Karpas-422 (cell line): ENCODE data around the gene SCNN1G.

GRCh38 chr16:21263640-21264275, 14.3 kb downstream of the CRYM start:
- PRO-cap: no peak
- RAMPAGE, long total RNA: no peak

- PRO-cap: no peak
- RAMPAGE, long total RNA: no peak
Observed at GRCh38 chr16:21283275-21284228, 5.5 kb upstream of the CRYM start.

DNA sequence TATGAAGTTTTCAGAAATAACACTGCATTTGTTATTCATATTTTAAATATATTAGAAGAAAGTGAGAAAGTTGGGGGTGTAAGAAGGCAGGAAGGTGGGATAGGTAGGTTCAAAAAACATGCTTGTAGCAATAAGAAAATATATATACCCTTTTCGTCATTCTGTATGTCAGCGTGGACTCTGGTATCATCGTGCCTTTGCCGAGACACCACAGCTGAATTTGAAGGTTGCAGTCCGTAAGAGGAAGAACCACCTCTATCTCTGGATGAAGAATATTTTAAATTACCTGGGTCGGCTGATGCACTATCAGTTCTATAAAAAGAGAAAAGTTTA, 115.2 kb upstream of the METTL9 start:
- PRO-cap: no peak
- RAMPAGE, long total RNA: no peak

DNA sequence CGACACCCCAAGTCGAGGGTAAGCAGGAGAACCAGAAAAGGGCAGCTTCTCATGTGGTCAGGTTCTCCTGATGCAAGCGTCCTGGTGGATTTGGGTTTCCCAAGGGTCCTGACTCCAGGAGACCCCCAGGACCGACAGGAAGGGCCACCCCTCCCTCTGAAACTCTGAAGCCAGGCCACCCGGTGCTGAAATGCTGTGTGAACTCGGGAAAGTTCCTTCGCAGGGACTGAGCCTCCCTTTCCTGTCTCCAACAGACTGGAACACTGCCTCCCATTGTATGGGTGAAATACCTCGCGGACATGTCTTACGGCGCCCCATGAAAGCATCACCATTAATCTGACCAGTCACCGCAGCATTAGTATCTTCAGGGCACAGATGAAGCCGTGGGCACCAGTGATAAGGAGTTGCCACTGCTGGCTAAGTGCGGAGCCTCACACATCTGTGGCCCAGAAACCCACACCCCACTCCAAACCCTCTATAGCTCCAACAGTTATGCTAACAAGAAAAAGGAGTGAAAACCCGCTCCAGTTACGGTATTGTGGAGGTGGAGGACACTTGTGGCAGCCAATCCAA, 90.3 kb upstream of the METTL9 start:
- PRO-cap: no peak
- RAMPAGE, long total RNA: no peak

DNA sequence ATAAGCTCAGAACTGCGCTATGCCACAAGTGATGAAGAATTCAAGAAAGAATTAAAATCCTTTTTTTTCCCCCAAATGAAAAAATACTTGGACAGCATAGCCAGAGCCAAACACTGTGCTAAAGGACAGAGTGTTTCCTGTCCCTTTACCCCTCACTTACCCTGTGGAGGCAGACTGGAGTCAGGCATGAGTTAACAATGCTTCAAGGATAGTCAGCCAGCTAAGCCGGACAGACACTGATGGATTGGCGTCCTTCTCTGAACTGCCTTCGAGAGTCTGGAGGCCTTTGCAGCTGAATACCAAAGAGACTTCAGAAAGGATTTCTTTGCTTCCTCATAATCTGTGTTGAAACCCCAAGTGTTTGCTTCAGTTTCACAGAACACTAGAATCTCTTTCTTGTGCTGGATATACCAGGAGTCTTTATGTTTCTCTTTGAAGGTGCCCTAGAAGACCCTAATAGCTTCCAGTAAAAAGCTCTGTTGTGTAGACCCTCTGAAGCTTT, 4.6 kb downstream of the METTL9 start:
- PRO-cap: no peak
- RAMPAGE, long total RNA: no peak

GRCh38 chr16:21645918-21646547, 6.4 kb downstream of the IGSF6 start:
- PRO-cap: no peak
- RAMPAGE, long total RNA: no peak

DNA sequence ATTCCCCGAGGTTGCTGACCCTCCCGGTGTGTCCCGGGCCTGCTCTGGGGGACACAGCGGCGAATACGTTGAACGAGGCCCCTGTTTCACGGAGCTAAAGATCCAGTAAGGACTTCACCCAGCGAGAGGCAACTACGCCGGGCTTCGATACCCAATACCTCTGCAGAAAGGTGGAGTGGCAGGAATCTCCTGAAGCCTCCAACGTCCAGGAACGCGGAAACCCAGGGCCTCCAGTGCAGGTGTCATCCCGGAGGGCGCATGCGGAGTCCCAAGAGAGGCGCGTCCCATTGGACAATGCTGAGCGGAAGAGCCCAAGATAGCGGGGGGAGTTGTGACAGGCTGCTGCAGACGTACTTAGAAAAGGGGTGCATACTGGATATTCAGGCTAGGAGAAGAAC, 391 bp upstream of the UQCRC2 start:
- PRO-cap: bidirectional peak, plus-strand start outside the sequence, minus-strand start at position 267 of the sequence
- RAMPAGE, long total RNA: no peak

DNA sequence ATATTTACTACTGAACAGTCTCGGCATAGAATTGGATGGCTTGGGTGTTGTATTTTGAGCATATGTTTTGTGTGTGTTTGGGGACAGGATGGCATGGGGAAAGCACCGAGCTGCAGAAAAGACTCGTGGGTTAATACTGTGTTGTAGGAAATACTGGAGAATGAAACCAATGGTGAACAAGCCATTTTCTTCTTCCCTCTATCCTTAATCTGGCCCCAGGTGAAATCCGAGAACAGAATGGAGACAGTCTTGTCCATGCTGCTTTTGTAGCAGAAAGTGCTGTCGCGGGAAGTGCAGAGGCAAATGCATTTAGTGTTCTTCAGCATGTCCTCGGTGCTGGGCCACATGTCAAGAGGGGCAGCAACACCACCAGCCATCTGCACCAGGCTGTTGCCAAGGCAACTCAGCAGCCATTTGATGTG, 18.6 kb downstream of the UQCRC2 start:
- PRO-cap: no peak
- RAMPAGE, long total RNA: no peak

DNA sequence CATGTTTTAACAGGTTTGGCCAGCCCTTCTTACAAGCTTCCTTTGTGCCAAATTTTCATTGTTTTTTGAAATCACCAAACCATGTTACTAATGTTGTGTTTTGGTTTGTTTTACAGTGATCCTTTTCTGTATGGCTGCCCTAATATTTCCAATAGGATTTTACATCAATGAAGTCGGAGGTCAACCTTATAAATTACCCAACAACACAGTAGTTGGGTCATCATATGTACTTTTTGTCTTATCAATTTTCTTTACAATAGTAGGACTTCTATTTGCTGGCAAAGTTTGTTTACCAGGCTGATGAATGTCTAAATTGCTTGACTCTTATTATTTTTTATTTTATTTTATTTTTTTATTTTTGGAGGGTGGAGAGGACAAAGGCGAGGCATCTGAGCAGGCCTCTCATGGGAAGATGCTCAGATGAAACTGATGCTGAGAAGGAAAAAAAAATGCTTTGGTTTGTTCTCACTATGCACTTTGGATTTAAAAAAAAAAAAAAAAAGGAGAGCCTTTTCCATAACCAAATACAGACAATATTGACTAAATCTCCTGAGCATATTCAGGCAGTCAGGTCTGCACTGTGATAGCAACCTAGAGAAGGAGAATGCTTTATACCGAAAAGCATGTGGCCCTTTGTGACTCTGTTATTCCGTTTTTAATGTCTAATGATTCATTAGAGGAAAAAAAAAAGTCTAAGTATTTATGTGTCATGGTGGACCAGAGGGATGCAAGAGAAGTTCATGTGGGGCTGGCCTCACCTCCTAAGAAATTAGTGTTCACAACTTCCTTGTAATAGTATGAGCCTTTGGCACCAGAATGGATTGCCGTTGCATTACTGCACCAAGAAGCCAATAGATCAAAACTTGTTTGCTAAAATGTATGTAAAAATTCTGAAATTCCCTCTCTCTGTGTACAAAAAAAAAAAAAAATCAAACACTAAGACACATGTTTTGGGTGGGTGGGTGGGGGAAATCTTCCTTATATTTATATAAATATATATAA, 11.5 kb upstream of the VWA3A start:
- PRO-cap: no peak
- RAMPAGE, long total RNA: no peak

GRCh38 chr16:22189198-22189875, 16.7 kb upstream of the EEF2K start:
- PRO-cap: no peak
- RAMPAGE, long total RNA: no peak

DNA sequence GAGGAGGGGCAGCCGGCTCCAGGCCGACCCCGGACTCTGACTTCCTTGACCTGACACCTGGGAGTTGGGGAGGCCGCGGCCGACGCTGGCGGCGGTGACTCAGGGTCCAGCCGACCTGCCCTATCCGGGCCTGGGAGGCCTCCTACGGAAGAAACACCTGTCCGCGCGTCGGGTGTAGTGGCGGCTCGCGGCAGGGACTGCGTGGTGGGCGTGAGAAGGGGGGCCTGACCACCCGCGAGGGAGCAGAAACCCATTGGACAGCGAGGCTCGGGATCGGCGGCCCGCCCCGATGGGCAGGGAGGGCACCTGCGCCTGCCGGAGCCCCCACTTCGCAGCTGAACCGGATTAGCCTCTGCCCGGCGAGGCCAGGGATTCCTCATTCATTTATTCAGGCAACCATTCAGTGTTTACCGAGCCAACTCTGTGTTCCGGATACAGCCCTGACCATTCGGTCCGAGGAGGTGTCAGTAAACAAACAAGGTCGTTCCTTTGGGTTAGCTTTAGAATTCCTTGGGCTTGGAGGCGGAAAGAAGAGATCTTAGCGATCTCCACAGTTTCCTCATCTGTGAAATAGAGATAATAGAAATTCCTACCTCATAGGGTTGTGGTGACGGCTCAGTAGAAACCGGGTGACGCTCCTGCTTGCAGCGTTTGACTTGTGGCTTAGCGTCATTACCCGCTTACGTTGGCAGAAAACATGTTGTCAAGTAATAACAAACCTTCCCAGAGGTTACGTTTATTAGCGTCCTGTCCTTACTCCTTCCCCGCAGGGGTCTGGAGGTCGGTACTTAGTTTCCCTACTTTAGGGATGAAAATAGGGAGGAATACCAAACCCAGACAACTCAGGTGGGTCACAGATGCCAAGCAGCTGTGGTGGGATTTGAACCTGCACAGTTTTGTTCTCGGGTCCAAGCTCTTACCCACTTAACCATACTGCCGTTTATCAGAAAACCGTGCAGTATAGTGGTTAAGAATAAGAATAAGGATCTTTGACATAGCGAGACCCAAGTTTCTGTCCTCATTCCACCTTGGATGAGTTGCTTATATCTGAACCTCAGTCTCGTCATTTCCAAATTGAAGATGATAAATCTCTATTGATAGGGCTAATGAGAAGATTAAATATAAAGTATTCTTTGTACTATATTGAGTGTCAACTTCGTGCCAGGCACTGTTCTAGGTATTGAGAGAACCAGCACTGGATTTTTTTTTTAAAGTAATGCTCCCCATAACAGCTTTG, 892 bp downstream of the POLR3E start:
- PRO-cap: unidirectional peak, minus-strand start at position 199 of the sequence; unidirectional peak, minus-strand start at position 776 of the sequence; unidirectional peak, minus-strand start at position 942 of the sequence
- RAMPAGE, long total RNA: no peak

DNA sequence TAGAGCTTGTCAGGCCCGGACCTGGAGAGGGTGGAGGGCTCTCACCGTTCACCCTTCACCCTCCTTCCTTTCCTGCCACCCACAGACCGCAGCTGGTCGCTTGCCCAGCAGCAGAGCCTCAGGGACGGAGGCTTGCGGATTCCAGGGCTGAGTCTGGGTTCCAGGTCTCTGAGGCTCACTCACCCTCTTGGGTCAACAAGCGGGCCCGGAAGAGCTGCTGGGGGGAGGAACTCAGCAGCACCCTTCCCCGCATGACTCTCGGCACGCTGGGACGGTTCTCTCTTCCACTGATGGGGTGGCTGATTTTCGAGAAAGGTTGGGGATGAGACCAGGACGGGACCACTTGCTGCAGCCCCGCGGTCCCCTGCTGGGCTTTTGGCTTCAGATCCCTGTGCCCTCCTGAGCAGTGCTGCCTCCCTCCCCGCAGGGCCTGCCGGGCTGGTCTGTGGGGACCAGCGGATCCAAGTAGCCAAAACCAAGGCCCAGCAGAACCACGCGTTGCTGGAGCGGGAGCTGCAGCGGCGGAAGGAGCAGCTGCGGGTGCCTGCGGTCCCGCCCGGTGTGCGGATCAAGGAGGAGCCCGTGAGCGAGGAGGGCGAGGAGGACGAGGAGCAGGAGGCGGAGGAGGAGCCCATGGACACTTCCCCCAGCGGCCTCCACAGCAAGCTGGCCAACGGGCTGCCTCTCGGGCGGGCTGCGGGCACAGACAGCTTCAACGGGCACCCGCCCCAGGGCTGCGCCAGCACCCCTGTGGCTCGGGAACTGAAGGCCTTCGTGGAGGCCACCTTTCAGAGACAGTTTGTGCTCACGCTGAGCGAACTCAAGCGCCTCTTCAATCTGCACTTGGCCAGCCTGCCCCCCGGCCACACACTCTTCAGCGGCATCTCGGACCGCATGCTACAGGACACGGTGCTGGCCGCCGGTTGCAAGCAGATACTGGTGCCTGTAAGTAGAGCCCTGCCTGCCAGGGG, 28.4 kb downstream of the POLR3E start:
- PRO-cap: no peak
- RAMPAGE, long total RNA: no peak

DNA sequence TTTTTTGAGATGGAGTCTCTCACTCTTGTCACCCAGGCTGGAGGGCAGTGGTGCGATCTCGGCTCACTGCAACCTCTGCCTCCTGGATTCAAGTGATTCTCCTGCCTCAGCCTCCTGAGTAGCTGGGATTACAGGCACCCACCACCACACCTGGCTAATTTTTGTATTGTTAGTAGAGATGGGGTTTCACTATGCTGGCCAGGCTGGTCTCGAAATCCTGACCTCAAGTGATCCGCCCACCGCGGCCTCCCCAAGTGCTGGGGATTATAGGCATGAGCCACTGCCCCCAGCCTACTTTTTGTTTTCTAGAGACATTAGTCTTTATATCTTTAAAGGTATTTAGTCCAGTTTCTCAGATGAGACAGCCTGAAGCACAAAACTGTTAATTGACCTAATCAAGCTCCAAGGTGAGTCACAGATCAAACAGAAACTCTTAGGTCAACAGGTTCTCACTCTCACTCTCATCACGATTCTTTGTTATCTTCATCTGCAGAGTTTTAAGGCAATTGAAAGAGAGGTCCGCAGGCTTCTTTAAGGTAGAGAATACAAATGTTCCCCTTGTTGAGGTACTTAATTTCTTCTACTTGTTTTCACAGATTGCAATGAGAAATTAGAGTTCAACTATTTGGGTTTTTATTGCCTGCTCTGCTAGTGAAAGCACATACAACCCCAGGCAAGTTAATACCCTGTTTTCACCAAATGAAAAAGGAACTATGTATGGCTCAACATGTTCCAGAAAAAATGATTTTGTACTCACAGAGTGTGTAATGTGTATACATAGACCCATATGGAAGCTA, 6.0 kb downstream of the CDR2 start:
- PRO-cap: no peak
- RAMPAGE, long total RNA: no peak

DNA sequence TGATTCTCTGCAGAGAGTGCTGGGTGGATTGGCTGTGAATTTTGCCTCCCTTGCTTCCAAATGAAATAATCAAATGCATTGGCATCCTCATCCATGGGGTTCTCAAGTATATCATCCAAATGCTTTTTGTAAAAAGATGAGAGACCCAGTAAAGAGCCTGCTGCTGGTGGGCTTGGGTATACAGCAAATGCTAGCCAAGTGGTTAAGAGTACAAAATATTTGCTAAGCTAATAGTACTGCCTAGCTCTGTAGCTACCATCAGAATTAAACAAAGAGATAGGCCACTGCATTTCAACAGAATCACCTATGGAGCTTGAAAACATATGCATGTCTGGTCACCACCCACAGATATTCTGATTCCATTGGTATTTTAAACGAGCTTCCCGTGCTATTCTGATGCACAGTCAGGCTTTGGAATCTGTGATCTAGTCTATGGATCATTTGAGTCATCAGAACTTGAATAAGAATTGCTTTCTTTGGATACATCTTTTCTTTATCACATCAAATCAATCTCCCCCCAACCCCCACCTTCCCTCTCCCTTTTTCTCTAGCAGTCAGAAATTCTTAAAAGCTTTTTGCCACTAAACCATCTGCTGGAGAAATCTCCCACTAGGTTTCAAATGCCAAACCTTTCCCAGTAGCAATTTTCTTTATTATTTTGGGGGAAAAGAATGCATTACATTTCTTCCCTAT, 124.6 kb downstream of the NPIPB5 start:
- PRO-cap: no peak
- RAMPAGE, long total RNA: no peak

DNA sequence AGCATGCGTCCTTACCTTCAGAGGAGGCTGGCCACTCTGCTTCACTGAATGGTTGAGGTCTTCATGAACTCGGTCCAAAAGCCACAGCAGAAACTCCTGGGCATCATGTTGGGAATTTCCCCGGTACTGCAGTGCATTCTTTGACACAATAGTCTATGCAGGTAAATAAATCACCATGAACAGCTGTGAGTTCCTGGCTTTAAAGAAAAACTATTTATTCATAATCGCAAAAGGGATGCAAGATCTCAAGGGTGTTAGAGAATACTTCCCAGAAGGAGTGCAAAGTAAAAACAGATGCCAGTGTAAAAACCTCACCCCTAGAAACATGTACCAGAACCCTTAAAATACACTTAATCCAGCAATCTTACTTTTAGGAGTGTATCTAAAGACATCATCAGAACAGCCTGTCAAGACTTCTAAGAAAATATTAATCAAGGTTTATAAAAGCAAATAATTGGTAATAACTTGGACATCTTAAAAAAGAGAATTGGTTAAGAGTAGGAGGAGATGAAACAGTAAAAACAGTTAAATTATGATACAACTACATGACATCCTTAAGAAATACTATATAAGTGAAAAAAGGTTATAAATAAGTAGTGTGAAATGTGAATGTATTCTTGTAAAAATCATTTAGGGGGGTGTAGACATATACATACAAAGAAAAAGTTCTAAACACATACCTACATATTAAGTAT, 41.1 kb downstream of the USP31 start:
- PRO-cap: no peak
- RAMPAGE, long total RNA: no peak

GRCh38 chr16:23121063-23121640, 28.1 kb downstream of the USP31 start:
- PRO-cap: no peak
- RAMPAGE, long total RNA: no peak

- PRO-cap: no peak
- RAMPAGE, long total RNA: no peak
Observed at GRCh38 chr16:23131042-23131519, 18.2 kb downstream of the USP31 start.

DNA sequence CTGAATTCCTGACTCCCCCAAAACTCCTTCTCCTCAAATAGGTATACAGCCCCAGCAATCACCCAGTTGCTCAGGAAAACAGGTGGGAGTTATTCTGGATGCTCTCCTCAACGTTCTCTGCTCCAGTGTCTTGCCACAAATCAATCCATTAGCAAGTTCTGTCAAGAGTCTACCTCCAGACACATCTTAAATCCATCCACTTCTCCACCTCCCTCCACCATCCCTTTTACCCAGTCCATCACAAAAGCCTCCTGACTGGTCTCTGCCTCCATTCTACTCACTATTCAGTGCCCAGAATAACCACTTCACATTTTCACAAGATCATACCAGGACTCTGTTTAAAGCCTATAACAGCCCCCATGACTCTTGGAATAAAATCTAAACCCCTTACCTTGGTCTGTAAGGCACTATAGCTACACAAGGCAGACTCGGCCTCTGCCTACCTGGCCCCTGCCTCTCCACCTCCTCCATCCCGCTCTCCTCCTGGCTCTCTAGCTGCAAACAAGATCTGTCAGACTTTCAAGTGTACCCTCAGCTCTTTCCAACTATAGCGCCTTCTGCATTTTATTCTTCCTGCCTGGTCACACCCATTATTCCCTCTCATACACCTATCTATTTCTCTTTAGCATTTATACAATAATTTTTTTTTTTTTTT, 8.4 kb downstream of the USP31 start:
- PRO-cap: no peak
- RAMPAGE, long total RNA: no peak

DNA sequence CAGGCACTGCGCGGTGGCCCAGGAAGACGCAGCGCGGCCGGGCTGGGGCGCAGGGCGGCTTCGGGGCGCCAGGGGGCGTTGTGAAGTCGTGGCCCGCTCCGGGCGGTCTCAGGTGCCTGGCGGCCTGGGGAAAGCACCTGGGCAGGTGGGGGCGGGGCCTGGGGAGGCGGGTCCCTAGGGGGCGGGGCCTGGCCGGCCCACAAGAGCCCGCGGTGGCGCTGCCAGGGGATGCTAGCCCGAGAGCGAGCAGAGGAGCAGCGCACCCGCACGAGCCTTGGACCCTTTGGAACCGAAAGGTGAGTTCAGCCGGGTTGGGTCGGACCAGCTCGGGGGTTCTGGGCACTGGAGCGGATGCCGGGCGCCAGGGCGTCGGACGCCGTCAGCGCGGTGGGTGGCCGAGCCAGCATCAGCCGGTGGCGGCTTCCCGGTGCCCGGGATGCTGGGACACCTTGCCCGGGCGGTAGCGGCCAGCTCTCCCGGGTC, at the start of gene SCNN1G:
Gene SCNN1G, plus strand, starts transcription at position 228 of the 483 bp plus-strand sequence.
- PRO-cap: no peak
- RAMPAGE, long total RNA: no peak

- PRO-cap: no peak
- RAMPAGE, long total RNA: no peak
Observed at GRCh38 chr16:23355391-23355817, 53.3 kb downstream of the SCNN1B start.